Peripheral blood mononuclear cell (primary cell): ENCODE measurements around a stretch of chr20.

- PRO-cap, 8 experiments, result peak in 8 of 8 experiments; most common plus-strand start chr20:41317931 (in 8)
Observed at GRCh38 chr20:41317814-41318597, 475 bp upstream of the ZHX3 start.

- PRO-cap, 8 experiments, result peak in 2 of 8 experiments; most common minus-strand start chr20:41560053 (in 2)
Observed at GRCh38 chr20:41559519-41560174, 58.5 kb downstream of the CHD6 start.

DNA sequence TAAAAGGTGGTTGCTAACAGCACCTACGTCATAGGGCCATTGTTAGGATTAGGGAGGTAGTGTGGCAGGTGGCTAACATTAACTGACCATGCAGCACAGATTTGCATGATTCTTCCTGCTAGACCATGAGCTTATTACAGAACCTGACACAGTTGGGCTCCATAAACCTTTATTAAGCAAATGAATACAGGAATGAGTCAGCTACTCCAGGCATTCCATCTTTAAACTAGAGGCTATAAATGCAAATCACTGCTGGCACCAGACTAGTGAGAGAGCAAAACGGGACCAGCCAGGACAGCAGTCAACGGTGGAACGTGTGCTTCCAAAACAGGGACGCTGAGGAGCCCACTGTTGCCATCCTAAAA is 440.1 kb downstream of the PTPRT start:
- PRO-cap, 8 experiments, result no peak in any of the 8 experiments

GRCh38 chr20:43458543-43459552 is 1.2 kb downstream of the SRSF6 start:
- PRO-cap, 8 experiments, result peak in 8 of 8 experiments; most common plus-strand start chr20:43458679 (in 3); most common minus-strand start chr20:43458647 (in 4)

- PRO-cap, 8 experiments, result no peak in any of the 8 experiments
Observed at GRCh38 chr20:43459553-43459980, 1.9 kb downstream of the SRSF6 start.

- PRO-cap, 8 experiments, result no peak in any of the 8 experiments
Observed at GRCh38 chr20:43515073-43515505, 7.6 kb downstream of the L3MBTL1 start.

DNA sequence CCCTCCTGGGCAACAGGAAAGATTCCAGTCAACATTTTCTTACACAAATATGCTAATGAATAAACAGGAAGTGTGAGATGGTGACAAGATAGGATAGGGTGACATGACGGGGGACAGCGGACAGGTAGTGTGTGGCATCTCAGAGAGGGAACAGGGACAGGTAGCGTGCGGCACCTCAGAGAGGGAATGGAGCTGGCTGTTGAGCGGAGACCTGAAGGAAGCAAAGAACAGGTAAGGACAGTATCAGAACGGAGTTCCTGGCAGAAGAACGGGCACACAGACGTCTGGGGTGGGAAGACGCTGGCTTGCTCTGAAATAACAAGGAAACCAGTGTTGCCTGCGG is 111.8 kb downstream of the JPH2 start:
- PRO-cap, 8 experiments, result peak in 1 of 8 experiments; most common minus-strand start position 286 of the sequence (in 1)

- PRO-cap, 8 experiments, result no peak in any of the 8 experiments
Observed at GRCh38 chr20:44143946-44144413, 43.0 kb downstream of the JPH2 start.

DNA sequence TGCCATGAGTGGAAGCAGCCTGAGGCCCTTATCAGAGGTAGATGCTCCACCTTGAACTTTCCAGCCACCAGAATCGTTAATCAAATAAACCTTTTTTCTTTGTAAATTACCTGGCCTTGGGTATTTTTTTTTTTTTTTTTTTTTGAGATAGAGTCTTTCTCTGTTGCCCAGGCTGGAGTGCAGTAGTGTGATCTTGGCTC is 18.0 kb downstream of the JPH2 start:
- PRO-cap, 8 experiments, result no peak in any of the 8 experiments

DNA sequence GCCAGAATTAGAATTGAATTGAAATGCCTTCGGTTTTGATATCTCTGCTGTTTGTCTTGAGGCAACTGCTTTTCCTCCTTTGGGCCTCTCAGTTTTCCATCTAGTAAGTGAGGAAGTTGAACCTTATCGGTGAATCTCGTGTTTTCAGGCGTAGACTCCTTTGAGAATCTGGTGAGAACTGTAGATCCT is 712 bp upstream of the OSER1 start:
- PRO-cap, 8 experiments, result no peak in any of the 8 experiments

DNA sequence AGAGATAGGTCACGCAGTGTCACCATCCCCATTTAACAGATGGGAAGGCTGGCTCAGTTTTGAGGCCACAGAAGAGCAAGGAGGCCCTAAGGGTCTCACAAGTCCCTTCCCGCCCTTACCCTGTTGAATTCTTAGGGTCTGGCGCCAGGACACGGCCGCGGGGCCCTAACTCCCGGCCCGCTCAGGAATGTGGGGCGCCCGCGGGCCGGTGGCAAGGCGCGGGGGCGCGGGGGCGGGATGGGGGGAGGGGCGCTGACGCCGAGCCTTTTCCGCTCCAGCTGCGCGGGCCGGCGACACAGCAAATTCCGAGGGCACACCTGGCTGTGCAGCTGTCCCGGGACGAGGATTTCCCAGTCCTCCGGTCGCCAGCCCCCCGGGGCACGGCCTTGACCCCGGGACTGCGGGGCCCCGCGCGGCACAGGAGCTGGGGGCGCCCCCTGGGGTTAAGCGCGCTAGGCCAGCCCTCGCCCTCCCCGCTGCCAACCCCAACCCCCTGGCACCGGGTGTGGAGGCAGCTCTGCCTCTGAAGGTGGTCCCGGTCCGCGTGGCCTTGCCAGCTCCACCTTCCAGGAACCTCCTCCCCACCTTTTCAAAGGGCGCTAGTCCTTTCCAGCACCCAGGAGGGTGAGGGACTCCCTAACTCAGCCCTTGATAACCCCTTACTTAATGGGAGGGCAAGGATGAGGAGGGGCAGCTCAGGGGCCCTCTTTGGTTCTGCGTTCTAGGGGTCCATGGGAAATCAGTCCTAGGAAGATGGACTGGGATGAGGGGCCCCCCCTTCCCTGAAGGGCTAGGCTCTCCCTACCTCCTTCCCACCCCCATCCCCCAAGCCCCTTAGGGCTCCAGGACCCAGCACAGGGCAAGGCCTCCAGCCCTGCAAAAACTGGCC is 10.1 kb upstream of the R3HDML start:
- PRO-cap, 8 experiments, result no peak in any of the 8 experiments

DNA sequence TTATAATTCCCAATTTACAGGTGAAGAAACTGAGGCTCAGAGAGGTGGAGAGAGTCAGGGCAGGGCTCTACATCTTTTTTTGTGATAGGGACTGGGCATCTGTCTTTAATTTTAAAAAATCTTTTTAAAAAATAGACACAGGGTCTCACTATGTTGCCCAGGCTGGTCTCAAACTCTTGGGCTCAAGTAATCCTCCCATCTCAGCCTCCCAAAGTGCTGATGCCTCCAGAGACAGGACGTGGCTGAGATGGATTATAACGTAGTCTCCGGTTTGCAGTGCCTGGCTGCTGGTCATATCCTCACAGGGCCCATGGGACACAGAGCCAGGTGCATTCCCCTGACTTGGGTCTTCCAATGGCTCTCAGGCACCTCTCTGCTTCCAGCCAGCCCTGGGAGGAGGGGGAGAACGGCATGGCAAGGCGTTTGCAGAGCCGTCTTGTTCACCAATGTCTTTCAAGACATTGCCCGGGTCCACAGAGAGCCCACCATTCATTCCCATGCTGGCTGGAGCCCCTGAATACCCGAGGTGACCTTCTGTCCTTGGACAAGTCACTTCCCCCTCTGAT is 38.4 kb downstream of the HNF4A start:
- PRO-cap, 8 experiments, result no peak in any of the 8 experiments

GRCh38 chr20:44394333-44395123 is 39.0 kb downstream of the HNF4A start:
- PRO-cap, 8 experiments, result no peak in any of the 8 experiments

- PRO-cap, 8 experiments, result no peak in any of the 8 experiments
Observed at GRCh38 chr20:44424820-44425491, 50.7 kb upstream of the TTPAL start.

GRCh38 chr20:44536351-44536639 is 14.4 kb upstream of the SERINC3 start:
- PRO-cap, 8 experiments, result peak in 1 of 8 experiments; most common plus-strand start chr20:44536438 (in 1)

GRCh38 chr20:44576204-44576669 is 6.1 kb upstream of the PKIG start:
- PRO-cap, 8 experiments, result no peak in any of the 8 experiments

DNA sequence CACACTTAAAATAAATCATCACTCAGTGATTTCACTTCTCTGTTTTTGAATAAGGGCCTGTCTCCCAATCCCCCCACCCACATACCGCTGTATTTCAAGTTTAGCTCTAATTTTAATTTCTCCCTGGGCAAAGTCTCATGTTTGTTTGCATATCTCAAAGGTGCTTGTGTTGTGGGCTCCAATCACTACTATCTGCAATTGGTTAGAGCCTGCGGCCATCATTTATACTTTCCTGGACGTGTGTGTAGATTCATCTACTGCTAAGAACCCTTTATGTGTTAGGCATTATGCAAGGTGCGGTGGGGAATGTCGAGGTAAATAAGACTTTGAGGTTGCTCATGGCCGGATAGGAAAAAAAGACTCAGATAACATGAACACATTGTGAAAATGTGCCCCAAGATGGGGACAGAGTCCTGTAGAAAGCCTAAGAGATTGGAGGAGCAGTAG is 5.3 kb downstream of the PKIG start:
- PRO-cap, 8 experiments, result no peak in any of the 8 experiments

DNA sequence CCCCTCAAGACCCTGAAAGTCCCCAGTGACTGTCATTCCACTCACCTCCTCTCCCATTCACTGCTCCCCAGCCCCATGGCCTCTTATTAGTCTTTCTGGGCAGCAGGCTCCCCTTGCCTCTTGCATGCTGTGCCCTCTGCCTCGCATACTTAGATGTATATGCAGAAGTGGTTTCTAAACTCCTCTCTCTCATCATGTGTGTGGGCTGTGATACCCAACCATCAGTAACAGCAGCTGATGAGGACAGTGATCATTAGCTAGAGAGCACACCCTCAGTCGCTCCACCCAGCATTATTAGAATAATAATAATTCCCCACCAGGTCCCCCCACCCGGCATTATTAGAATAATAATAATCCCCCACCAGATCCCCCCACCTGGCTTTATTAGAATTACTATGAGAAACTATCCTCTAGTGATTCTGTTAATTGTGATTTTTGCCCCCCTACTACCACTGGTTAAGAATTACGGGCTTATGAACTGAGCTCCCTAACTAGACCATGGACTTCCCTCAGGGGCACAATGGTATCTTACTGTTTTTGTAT is 14.6 kb downstream of the PKIG start:
- PRO-cap, 8 experiments, result no peak in any of the 8 experiments

GRCh38 chr20:44642226-44643205 is 9.0 kb downstream of the ADA start:
- PRO-cap, 8 experiments, result peak in 7 of 8 experiments; most common plus-strand start chr20:44642810 (in 3); most common minus-strand start chr20:44642968 (in 3)

DNA sequence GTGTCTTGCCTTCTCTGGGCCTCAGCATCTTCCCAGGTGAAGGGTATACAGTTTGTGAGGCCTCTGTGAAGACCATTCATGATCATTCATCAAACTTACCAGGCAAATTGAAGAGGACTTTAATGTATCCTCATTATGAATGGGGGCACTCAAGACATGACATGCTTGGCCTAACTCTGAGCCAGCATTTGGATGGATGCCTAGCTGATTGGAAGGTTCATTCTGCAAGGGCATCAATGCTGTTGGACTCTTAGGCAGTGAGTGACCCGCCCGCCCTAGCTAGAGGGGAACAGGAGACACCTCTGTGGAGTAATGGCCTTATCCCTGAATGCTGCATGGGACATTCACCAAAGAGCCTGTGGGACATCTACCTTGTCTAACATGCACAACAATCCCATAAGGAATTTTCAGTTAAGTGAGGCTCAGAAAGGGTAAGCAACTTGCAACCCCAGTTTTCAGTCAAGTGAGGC is 522 bp downstream of the CCN5 start:
- PRO-cap, 8 experiments, result no peak in any of the 8 experiments